Frontal cortex (tissue), 2 donors: ENCODE data around the gene INSYN2A.

DNA sequence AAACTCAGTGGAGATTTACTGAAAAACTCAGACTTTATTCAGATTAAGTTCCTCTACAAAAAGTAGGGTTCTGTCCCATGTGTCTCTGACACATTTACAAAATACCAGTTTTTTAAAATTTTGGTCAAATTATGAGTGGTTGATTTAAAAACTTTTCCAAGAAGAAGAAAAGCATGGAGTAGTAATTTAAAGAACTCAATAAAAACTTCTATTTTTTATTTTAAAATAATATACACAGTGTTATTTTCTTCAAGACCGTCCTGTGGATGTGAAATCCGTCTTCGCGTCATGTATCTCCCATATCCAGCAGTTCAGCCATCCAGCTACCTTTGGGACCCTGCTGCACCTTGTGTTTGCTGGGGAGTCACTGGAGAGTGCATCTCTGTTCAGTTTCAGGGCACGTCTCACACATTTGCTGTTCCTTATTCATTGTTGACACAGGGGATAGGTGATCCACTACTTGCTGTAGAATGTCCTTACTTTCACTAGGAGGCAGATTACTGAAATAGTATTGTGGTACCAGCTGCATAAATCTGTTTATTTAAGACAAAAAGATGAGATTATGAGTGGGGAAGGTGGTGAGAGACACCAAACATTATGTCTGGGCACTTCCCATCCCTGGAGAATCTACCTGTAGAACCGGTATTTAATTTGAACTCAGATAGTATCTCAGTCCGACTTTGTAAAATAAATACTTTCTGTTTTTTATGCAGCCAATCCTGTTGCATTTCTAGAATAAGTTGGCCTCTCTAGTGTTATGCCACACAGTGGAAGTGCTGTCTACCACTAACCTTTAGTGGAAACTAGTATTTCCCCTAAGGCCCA, 13.2 kb downstream of the BCCIP start:
- RAMPAGE, long total RNA, result no peak

DNA sequence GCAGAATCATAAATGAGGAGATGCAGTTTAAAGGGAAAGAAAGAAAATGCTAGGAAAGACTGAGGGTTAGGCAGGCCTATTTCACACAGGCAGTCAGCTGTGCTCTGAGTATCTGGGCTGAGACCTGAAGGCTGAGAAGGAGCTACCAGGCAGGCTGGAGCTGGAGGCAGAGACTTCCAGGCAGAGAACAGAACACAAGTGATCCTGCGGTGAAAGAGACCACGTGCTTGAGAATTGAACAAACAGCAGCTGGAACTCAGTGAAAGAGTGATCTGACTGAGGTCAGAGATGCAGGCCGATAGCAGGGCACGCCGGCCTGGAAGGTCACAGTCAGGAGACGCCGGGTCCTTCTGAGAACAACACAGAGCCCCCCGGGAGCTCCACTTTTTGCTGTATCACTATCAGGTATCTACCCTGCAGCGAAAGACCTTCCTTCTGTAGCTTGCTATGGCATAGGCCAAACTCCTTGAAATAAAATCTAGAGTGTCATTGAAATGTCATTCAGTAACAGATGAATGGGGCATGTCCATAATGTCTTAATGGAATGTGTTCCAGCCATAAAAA, 147.7 kb downstream of the ADAM12 start:
- RAMPAGE, long total RNA, result no peak

DNA sequence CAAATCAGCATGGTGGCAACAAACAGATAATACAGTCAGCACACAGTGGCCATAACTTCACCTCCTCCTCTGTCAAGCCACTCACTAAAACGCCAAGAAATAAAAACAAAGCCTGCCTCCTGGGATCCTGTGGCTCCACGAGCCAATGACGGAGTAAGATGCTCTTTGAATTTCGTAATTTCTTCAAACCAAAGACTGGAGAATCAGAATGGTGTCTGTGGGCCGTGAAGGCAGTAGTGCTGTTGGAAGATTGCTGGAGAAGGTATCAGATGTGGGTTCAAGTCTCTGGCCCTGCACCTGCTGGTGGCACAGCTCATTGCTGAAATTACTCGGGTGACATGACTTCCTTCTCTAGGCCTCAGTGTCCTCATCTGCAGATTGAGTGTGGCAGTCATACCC, 140.5 kb downstream of the ADAM12 start:
- RAMPAGE, long total RNA, result no peak

DNA sequence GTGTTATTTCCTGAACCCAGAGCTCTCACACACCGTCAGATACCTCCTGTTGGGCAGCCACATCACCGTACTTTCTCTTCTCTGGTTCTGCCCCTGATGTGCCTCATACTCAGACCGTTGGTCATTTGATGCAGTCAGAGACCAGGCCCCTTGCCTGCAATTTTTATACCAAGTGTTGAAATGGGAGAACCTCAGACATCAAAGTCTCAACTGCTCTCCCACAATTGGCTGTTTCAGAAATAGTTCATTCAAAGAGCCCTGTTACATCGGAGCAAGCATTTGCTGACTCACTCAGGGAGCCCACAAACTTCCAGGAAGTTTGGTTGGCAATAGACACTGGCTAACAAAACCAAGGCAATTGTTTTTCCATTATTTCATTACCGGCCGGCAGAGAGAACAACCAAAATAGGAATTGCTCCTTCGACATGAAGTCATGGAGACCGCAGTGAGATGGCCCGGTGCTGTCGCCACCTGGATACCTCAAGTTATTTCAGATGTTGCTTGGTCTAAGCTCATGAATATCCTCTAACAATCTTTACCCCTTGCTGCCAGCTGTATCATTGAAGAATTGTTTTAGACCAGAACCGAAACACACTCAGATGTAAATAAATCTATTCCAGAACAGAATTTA, 33.6 kb upstream of the ADAM12 start:
- RAMPAGE, long total RNA, result no peak

DNA sequence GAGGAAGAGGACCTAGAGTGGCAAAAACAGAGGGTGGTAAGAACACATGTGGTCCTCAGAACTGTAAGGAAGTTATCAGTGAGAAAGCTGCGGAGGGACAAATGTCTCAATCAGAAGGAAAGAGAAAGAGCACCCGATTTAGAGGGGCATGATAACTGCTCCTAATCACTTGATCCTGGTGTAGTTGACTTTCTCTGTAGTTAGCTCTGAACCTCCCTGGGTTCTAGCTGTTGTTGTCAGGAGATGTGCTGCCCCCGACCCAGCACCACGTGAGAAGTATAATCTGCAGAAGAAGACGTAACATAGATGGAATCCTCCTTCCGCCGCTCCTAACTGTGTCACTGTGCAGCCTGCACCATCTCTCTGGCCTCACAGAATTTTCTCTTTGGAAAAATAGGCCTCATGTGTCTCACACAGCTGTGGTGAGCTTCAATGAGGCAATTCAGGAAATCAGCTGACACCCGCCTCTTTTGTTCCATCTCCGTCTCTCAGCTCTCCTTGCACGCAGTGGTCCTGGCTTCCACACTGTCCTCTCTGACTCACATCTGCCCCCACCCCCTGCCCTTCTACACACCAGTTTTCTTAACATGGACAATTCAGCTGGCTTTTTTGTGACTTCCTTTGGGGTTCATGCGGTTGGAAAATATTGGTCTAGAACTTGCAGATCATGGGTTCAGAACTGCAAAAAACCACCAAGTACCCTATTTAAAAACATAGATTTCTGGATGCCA, 7.2 kb downstream of the C10orf90 start:
- RAMPAGE, long total RNA, result no peak

DNA sequence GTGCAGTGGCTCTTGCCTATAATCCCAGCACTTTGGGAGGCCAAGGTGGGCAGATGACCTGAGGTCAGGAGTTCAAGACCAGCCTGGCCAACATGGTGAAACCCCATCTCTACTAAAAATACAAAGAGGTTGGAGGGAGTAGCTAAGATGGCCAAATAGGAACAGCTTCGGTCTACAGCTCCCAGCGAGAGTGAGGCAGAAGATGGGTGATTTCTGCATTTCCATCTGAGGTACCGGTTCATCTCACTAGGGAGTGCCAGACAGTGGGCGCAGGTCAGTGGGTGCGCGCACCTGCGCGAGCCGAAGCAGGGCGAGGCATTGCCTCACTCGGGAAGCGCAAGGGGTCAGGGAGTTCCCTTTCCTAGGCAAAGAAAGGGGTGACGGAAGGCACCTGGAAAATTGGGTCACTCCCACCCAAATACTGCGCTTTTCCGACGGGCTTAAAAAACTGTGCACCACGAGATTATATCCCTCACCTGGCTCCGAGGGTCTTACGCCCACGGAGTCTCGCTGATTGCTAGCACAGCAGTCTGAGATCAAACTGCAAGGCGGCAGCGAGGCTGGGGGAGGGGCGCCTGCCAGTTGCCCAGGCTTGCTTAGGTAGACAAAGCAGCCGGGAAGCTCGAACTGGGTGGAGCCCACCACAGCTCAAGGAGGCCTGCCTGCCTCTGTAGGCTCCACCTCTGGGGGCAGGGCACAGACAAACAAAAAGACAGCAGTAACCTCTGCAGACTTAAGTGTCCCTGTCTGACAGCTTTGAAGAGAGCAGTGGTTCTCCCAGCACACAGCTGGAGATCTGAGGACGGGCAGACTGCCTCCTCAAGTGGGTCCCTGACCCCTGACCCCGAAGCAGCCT, 23.3 kb upstream of the DOCK1 start:
- RAMPAGE, long total RNA, result no peak

GRCh38 chr10:126944090-126944727, 39.0 kb downstream of the DOCK1 start:
- RAMPAGE, long total RNA, result no peak

- RAMPAGE, long total RNA, result no peak
Observed at GRCh38 chr10:127178195-127178859, 18.1 kb downstream of the INSYN2A start.

- RAMPAGE, long total RNA, result no peak
Observed at GRCh38 chr10:127195772-127196632, at the start of gene INSYN2A. INSYN2A (minus strand) TSS chr10:127196591.

DNA sequence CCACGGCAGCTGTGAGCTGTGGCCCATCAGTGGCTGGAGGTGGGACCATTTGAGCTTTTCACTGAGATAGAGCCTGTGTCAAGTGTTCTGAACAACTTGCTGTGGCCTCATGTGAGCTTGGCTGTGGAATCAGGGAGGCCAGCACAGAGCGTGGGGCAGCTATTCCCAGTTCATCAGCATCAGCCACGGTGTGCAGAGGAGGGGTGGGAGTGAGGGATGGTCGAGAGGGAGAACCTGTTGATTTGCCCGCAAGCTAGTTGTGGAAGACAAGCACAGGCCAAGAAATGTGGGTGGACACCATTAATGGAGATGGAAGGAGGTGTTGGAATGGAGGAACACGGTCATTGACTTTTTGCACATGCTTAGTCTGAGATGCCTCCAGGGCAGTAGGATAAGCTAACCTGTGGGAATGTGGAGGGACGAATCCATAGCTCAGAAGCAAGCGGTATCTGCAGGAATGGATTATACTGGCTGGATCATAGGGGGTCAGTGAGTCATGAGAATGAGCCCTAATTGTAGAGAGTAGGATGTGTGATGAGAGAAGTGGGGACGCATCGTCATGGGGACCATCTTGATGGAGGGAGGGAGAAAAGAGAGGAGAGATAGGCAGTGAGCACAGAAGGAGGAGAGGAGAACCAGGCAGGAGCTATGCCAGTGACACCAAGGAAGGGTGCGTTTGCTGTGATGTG, 100.6 kb upstream of the INSYN2A start:
- RAMPAGE, long total RNA, result no peak

- RAMPAGE, long total RNA, result no peak
Observed at GRCh38 chr10:127872353-127873029, 20.2 kb downstream of the CLRN3 start.

GRCh38 chr10:127913198-127913797, 6.4 kb downstream of the PTPRE start:
- RAMPAGE, long total RNA, result no peak

DNA sequence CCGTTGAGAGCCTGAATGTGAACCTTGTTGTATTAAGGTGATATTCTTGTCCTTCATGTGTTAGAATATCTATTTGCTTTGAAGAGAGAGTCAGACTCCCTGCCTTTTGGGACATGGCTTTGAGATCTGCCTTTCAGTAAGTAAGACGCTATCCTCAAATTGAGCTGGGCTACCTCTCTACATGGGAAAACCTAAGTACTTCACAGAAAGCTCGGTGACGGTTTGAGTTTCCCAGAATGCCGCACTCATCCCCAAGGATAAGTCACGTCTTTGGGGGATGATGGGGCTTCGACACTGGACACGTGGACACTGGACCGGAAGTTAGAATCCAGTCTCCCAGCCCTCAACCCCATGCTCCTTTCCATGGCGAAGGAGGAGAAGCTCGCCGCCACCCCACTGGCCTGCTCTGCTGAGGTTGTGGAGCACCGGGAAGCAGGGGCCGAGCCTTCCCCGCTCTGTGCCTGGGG, 27.4 kb downstream of the PTPRE start:
- RAMPAGE, long total RNA, result no peak

DNA sequence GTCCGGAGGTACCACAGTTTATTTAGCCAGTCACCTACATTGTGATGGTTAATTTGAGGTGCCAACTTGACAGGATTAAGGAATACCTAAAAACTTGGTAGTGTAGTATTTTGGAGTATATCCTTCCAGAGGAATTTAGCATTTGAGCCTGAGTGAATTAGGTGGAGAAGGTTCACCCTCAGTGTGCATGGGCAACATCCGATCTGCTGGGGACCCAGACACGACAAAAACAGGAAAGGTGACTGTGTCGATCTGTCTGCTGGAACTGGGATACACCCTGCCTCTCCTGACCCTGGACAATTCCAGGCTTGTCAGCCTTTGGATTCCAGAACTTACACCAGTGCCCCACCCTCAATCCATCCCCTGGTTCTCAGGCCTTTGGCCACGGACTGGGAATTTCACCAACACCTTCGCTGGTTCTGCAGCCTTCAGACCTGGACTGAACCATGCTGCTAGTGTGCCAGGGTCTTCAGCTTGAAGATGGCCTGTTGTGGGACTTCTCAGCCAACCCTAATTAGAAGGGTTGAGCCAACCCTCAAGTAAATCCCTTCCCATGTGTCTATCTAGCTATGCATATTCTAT, 41.9 kb downstream of the PTPRE start:
- RAMPAGE, long total RNA, result no peak

DNA sequence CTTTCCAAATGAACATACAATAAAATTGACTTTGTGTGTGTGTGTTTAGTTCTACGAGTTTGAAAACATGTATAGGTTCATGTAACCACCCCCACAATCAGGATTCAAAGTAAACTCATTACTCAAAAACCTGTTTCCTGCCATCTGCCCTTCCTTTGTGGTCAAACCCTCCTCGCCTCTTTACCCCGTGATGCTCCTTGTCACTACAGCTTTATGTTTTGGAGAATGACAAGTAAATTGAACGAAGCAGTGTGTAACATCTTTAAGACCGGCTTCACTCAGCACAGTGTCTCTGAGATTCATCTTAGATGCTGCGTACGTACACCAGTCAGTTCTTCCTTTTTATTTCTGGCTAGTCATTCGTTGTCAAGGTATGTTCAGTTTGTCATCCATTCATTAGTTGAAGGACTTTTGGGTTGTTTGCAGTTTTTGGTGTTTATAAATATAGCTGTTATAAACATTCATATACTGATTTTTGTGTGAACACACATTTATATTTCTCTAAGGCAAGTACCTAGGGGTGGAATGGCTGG, 54.7 kb upstream of the MKI67 start:
- RAMPAGE, long total RNA, result no peak

GRCh38 chr10:129624246-129624946, 157.4 kb downstream of the MGMT start:
- RAMPAGE, long total RNA, result no peak

GRCh38 chr10:129710459-129710854, 243.4 kb downstream of the MGMT start:
- RAMPAGE, long total RNA, result no peak

- RAMPAGE, long total RNA, result no peak
Observed at GRCh38 chr10:129891751-129892277, 72.3 kb downstream of the EBF3 start.

GRCh38 chr10:130105553-130106350, 4.9 kb downstream of the C10orf143 start:
- RAMPAGE, long total RNA, result no peak

GRCh38 chr10:130108819-130109410, 1.7 kb downstream of the C10orf143 start:
- RAMPAGE, long total RNA, result no peak